ENCODE measurements around a stretch of chr2.

DNA sequence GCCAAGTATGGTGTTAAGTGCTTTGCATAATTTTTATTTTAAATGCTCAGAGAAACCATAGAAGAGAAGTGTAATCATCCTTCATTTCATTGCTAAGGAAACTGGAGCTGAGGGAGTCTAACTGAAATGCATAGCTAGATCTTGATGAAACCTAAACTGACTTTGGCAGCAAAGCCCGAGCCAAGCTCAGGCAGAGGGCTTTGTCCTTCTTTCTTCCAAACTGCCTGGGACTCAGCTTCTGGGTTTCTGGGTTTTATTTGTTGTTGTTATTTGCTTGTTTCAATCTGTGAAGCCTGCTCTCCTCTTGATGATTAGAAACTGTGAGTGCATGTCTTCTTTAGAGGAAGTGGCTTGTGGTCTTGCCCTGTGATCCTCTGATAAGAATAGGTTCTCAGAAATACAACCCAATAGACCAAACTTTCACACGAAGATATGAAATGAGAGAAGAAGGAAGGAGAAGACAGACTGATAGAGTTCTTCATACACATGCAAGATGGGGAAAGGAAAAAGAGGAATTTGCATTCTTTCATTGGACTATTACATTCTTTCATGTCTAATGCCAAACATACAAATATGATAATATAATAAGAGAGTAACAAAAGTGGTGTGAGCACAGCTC is 7.5 kb upstream of the RNF144A start:
- PRO-cap: no peak

GRCh38 chr2:6992106-6992503 is 74.9 kb downstream of the RNF144A start:
- PRO-cap: no peak

DNA sequence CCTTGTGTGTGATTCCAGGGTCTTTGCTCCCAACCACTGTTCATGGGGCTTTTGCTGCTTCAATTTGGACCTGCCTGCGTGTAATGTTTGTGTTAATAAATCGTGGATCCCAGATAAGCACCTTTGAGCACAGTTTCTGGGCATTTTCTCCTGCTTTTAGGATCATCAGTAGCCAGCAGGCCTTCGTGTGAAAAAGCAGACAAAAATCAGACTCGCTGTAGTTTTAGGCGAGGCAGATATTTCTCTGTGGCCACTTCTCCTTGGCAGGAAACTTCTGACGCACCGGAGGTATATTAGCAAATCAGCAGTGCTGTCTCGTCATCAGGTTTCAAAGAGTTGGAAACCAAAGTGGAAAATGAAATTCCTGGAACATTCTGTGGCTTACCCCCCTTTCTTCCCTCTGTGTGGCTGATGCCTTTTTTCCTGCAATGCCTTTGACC is 93.1 kb downstream of the RNF144A start:
- PRO-cap: no peak

DNA sequence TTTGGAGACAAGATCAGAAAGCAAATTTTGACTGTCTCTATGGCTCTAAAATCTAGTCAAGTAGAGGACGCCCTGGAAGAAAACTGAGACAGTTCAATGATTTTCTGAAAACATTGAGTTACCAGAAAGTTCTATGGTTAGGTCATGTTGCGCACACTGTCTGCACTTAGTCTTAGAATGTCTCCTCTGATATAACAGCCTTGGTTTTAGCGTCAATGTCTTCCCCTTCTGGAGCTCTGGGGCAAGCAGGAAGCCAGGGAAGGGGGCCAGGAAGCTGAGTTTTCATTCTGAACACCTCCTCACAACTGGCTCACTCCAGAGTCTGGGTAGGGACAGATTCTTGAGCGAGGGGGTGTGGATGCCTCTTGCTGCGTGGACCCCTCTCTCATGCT is 99.5 kb downstream of the RNF144A start:
- PRO-cap: no peak

- PRO-cap: no peak
These were observed 172.9 kb downstream of the RNF144A start for GRCh38 chr2:7090071-7090551.

DNA sequence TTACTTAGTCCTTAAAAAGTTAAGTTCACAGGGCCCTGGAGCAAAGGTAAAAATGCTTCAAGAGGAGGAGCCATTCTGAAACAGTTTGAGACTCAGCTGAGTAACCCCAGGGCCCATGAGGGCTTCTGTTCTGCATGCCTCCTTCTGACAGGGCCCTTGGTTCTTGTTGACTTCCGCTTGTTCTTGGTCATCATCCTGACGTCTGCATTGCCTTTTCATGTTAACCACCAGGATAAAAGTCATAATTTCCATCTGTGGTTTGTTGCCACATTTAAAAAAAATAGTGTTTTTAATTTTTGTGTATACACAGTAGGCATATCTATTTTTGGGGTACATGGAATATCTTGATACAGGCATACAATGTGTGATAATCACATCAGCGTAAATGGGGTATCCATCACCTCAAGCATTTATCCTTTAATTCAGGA is 550.9 kb downstream of the RNF144A start:
- PRO-cap: no peak

DNA sequence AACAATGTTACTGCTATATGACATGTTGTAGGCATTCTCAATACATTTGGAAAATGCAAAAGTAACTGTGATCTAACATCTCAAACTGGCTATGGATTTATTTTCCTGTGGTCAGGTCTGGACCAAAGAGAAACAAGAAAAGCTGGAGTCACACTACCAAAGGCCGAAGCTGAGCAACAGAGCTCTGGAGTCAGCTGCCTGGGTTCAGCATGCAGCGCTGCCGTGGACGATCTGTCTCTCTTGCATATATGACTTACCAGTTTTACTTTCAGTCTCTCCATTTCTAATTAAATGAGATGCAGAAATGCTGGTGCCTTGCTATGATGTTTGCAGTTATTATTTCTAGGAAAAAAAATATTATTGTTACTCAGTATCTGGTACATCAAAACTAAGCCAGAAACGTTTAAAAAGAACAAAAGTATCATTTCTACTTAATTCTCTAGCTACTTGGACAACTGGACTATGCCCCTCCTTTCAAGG is 813.2 kb downstream of the RNF144A start:
- PRO-cap: no peak

DNA sequence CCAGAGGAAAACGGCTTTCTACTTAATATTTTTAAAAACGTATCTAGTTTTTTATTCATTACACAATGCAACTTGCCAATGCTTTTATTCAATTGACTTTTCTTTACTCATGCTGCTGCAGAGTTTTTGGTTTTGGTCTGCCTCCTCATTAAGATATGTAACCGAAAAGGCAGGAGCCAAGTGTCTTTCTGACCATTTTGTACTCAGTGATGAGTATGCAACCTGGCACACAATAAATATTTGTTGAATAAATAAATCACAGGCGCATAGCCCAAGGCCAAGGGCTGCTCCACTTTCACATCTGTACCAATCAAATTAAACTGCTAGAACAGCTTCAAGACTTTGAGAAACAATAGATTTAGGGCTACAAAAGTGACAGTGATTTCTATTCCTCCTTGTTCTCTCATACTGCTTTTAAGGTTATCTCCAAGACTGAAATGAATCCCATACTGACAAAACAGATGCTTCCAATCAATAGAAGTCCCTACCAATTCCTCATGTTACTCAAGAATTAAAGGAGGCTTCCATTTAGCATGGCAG is 828.2 kb downstream of the RNF144A start:
- PRO-cap: no peak

GRCh38 chr2:8058801-8059101 is 623.1 kb upstream of the ID2 start:
- PRO-cap: no peak

DNA sequence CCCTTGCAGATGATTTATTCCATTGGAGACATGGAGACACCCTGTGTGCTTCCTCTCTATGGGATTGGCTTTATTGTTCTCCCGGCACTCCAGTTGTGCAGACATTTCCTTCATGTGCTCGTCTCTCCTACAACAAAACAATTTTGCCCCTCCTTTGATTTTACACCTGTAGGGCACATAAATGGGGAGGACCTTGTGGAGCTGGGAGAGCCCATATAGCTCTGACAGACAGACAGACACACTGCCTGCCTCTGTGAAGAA is 446.6 kb upstream of the ID2 start:
- PRO-cap: no peak

GRCh38 chr2:8312941-8313632 is 368.8 kb upstream of the ID2 start:
- PRO-cap: unidirectional peak, minus-strand start at chr2:8313276

GRCh38 chr2:8409227-8409575 is 272.7 kb upstream of the ID2 start:
- PRO-cap: no peak

DNA sequence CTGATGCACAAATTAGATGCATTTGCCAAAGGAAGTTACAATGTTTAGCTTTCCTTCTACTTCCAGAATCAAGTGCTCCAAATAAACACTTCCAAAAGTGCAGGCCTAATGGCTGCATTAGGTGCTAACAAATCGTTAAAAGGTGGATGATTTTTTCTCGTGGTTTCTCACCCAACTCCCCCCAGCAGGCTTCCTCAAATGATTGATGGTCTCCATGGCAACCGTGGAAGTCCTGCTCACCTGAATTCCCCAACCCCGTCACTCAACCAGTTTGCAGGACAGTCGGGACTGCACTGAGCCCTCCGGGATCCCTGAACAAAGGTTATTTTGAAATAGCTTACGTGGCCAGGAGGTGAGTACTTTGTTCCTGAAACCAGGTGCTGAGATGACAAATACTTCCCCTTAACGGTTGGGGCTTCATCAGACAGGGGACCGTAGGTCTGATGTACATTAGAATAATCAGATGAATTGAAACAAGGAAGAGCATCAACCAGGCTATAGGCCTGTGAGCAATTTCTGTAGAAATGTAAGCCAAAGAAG is 206.6 kb upstream of the ID2 start:
- PRO-cap: bidirectional peak, plus-strand start at position 453 of the sequence, minus-strand start at position 295 of the sequence

DNA sequence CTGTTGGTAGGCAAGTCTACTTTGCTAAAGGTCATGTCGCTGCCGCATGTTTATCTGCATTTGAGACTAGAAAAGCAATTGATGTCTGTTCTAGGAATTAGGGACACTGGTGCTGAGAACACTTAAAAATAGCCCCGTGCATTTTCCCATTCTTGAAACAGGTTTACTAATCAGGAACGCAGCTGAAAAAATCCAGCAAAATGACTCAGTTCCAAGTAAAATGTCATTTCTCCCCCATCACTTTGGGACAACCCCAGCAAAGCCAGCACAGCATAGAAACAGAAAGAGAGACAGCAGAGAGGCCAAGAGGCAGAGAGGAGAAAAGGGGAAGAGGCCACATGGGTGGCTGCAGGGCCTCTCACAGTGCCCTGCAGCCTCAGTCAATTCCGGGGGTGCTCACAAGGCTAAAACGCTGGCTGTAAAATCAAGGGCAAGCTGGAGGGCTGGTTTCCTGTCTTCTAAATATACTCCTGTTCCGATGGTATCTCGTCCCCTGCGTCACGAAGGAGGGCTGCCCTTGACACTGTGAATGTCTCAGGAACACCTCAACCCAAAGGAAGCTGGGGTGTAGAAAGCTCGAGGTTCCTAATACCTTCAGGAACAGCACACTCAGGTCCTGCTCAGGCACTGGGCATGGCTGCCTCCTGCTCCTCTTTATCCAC is 166.6 kb upstream of the ID2 start:
- PRO-cap: bidirectional peak, plus-strand start at position 383 of the sequence, minus-strand start at position 280 of the sequence

DNA sequence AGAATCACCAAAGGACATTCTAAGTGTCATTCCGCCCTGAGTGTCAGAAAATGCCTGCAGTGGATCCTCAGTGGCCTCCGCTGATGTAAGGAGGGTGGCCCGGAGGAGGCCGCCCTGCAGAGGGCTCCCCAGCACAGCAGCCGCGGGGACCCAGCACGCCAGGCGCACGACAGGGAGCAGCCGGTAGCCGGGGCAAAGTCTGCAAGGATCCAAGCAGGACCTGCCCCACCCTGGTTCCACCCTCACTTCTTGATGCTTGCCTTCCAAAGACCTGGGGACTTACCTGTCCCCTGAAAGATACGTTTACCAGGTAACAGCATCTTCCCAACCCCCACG is 54.1 kb upstream of the ID2 start:
- PRO-cap: no peak

- PRO-cap: no peak
These were observed 5.2 kb upstream of the ID2 start for GRCh38 chr2:8676434-8677342.

- PRO-cap: no peak
These were observed 4.6 kb upstream of the ID2 start for GRCh38 chr2:8677343-8677608.

DNA sequence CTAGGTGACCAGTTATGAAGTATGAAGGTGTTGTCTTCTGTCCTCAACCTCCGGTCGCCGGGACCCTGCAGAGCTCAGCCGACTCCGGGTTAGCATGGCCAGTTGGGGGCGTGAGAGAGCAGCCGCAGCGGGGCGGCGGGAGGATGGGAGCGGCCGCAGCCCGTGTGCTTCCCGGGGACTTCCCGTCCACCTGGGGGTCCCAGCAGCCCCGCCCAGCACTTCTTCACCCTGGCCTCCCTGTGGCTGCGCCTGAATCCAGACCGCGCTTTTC is 11.4 kb downstream of the ID2 start:
- PRO-cap: no peak

DNA sequence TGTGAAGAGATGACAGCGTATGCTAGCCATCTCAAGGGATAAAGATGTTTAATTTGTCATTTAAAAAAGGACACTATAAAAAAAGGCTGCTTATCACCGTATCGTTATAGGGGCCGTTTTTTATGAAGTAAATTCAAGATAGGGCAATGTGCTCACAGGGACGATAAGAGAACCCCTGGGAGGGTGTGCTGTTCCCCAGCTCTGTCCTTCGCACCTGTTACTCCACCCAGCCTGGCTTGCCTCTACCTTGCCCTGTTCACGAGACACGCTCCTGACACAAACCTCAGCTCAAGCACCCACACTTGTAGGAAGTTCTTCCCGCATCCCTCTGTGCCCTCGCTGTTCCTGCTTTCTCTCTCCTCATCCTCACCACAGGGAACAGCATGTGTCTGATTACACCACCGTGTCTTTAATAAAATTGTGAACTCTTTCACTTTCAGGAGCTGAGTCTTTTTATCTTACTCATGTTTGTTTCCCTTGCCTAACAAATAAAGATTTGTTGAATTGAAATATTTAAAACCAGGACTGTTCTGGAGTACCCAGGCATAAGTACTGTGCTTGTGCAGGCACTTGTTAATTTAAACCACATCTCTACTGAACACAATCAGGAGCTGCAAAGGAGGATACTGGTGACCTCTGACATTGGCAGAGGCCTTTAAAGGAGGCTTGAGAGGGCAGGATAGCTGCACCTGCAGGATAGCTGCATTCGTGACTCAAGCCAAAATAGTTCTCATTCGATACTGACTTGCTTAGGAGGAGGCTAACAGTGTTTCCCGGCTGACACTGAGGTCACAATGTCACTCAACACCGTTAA is 26.1 kb upstream of the KIDINS220 start:
- PRO-cap: no peak

DNA sequence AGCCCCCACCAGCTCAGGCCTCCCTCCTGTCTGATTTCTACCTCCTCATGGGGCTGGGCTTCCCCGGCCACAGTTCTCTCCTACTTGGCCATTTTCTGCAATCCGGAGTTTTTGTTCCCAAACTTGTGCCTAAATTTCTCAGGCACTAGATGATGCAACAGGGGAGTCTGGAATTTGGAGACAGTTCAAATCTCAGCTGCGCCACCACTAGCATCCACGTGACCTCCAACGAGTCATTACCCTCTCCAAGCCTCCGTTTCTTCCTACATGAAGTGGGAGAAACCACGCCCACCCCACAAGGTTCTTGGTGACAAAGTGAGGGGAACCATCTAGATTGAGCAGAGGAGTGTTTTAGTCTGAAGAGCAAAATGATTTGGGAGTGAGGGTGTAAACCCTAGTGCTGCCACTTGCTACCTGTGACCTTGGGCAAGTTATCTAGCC is 61.5 kb upstream of the ASAP2 start:
- PRO-cap: no peak